Right cardiac atrium (tissue), 1 donor: Measurements from ENCODE around the genes SH3YL1 and PXDN.

DNA sequence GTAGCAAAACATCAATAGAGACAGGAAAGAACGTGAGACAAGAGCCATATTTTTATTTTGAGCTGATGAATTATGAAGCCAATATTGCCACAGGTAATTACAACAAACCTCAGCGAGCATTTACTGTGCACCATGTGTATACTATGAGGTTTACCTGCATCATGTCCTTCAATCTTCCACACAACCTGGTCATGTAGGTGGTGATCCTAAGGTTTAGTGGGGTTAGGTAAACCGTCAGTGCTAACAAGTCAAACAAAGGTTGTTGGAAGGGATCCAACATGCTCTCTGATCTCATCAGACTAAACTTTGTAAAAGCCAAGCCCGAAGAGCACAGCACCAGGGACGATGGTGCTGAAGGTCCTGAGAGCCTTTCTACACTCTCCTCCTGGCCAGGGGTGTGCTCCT is 29.5 kb downstream of the SH3YL1 start:
- PRO-cap, result no peak

- PRO-cap, result no peak
Measured at GRCh38 chr2:263523-264308, at the start of gene SH3YL1. Gene SH3YL1 (minus strand): TSS chr2:264032.

DNA sequence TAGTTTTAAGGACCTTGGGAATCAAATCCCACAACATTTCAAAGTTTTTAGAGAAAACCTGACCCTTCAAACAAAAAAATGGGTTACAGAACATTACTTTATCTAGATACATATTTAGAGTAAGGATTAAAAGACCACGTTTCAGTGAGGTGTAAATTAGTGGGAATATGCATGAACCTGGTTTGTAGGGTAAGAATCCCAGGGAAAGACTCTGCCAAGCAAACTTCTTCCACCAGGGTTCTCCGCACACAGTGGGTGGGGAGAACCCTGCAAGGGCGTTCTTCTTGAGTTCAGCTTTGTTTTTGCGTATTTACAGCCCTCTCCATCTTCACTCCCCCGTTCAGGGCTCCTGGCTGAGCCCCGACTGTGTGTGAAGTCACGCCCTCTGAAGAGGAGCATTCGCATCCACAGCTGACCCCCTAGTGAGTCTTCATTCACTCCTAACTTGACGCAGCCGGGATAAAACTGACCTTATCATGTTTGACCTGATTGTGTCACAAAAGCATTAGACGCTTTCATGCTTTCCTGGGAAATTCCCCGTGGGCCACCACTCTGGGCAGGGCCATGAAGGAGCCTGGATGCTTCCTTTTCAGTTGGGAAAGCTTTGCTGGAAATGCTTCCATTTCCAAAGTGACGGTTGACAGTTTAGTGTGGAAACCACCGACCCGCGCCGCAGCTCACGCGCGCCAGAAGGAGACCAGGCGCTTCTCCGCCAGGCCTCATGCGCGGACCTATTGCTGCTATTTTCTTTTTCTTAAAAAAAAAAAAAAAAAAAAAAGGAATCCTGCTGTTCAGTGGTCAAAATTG is 995 bp downstream of the ALKAL2 start:
- PRO-cap, result no peak

DNA sequence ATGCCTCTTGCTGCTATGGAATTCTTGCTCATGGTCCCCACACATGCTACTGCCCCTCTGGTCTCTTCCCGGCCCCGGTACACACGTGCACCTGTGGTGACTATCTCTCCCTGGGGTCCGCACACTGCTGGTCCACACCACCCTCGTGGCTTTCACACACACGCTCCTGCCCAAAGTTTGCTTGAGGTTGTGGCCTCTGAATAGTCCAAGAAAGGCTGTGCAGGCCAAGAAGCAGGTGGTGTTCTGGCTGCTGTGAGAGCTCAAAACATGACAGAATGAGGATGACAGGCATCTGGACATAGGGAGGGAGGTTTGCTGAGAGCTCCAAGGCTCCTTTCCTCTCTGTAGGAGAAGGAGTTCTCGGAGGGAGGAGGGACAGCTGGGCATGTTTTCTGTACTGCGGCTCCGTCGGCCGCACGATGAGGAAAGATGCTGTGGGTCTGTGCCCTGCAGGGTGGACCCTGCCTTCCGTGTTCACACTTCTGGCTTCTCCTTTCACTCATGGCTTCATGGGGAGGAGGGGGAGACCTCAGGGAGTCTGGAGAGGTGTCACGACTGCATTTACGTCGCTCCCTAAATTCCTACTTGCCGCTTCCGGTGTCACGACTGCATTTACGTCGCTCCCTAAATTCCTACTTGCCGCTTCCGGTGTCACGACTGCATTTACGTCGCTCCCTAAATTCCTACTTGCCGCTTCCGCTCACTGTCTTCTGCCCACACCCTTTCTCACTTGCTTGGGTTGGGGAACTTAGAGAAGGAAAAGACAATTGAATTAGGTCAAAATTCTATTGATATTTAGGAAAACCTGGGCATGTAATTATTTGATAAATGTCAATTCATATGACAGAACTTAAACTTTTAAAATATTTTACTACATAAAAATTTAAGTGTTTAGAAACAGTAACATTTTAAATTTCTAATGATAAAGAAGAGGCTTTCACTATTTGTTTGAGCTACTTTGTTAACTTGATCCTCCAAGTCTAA is 68.3 kb upstream of the ALKAL2 start:
- PRO-cap, result no peak

DNA sequence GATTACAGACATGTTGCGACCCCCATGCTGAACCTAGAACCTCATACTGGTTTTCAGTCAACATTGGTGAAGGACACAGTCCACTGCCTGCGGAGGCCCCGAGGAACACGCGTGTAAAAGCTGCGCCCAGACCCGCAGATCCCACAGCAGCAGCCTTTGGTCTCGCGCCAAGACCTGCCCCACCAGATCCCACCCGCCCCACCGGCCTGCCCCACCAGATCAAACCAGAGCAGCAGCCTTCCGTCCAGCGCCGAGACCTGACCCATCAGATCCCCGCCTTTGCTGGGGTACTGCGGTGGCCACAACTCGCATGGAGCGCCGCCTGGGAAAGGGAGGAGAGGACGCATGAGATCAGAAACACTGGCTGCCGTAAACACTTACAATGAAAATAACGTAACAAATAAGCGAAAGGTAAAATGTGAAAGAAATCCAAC is 173.6 kb downstream of the TMEM18 start:
- PRO-cap, result no peak

DNA sequence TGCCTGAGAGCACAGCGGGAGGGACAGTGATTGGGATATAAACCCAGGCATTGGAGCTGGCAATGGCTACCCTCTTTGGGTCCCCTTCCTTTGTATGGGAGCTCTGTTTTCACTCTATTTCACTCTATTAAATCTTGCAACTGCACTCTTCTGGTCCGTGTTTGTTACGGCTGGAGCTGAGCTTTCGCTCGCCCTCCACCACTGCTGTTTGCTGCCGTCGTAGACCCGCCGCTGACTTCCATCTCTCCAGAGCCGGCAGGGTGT is 84.9 kb downstream of the TMEM18 start:
- PRO-cap, result no peak

DNA sequence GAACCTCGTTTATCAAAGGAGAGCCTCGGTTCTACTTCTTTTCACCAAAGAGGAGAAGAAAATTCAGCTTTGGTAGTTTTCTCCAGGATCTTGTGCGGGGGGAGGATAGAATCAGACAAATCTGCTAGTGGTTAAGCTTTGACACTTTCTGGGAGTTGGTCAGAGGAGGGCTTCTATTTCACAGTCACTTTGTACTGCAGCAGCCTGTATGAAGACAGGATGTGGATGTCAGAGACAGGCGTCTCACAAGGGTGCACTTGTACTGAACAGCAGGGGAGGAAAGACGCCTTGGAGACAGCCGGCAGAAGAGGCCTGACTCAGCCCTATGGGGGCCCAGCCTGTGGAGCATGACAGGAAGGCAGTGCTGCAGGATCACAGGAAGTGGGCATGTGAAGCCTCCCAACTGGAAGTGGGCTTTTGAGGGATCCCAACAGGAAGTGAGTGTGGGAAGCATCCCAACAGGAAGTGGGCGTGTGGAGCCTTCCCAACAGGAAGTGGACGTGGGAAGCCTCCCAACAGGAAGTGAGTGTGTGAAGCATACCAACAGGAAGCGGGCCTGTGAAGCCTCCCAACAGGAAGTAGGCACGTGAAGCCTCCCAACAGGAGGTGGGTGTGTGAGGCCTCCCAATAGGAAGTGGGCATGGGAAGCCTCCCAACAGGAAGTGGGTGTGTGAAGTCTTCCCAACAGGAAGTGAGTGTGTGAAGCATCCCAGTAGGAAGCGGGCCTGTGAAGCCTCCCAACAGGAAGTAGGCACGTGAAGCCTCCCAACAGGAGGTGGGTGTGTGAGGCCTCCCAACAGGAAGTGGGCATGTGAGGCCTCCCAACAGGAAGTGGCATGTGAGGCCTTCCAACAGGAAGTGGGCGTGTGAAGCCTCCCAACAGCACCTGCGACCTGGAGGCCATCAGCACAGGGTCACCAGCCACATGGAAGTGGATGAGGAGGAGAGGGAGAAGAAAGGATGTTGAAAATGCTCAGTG is 212.3 kb downstream of the SNTG2 start:
- PRO-cap, result no peak

GRCh38 chr2:1541754-1542401 is 128.6 kb downstream of the TPO start:
- PRO-cap, result no peak

DNA sequence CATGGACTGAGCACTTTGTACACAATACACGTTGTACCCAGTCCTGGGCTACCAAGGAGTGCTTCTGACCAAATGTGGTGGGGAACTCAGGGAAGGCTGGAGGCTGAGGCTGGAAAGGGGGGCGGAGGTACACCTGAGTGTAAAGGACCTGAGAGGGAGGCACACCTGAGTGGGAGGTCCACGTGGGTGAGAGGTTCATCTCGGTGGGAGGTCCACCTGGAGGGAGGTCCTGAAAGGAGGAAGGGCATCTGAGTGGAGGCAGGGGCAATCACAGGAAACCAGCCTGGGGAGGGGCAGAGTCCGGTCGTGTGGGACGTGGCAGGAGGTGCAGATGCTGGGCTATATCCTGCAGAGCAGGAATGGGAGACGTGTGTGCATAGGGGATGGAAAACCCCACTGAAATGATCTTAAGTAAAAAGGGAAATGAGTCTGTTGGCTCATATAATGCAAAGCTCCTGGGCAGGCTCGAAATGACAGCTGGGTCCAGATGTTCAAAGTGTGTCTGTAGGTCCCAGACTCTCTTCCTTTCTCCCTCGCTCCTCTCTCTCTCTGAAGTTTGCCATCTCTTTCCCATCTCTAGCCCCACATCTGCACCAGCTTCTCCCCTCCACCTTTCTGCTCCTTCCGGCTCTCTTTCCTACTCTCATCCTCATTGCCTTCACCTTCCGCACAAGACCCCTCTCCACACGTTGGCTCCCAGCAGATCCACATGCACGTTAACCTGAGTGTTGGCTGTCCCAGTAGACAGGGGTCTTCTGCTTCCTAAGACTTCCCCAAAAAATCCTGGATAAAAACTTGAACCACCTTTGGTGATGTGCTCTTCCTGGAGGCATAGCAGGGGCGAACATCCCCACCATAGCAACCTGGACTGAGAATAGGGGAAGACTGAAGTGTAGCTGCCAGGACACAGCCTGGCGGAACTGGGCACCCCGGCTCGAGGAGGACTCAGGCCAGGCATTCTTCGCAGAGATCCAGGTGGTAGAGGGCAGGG is 137.6 kb downstream of the PXDN start:
- PRO-cap, result no peak

GRCh38 chr2:1675486-1676041 is 68.8 kb downstream of the PXDN start:
- PRO-cap, result no peak

GRCh38 chr2:1744142-1745075 is at the start of gene PXDN:
Gene PXDN (minus strand): TSS chr2:1744515.
- PRO-cap, result bidirectional peak, plus-strand start at chr2:1744668, minus-strand start at chr2:1744513

- PRO-cap, result no peak
Measured at GRCh38 chr2:1960065-1960464, 215.8 kb upstream of the PXDN start.

DNA sequence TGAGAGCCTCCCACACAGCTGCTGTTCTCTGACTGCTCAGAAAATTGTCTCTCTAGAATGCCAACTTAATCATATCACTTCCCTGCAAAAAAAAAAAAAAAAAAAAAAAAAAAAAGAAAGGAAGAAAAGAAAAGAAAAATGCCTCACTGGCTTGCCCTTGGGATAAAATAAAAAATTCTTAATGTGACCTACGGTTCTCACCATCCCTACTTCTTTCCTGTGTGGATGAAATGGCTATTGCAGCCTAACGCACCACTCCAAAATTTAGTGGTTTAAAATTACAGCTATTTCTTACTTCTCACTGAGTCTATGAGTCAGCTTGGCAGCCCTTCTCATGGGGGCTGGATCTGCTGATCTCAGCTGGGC is 411.8 kb upstream of the MYT1L start:
- PRO-cap, result no peak

- PRO-cap, result no peak
Measured at GRCh38 chr2:3448605-3449005, 69.1 kb downstream of the TRAPPC12 start.

GRCh38 chr2:3472293-3473265 is 46.8 kb downstream of the ADI1 start:
- PRO-cap, result no peak

- PRO-cap, result no peak
Measured at GRCh38 chr2:3545656-3546422, 12.3 kb downstream of the RNASEH1 start.

GRCh38 chr2:3694782-3695478 is 8.4 kb upstream of the DCDC2C start:
- PRO-cap, result no peak

DNA sequence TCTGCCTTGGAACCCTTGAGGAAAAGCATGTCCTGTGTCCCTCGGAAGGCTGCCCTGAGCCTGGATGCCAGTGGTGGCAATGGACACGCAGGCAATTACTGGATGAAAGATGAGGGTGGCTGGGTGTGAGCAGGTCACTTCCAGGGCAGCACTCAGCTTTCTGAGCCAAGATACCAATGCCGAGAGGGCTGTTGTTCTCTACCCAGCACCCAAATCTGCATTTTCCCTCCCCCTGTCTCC is 234.7 kb downstream of the SOX11 start:
- PRO-cap, result no peak

DNA sequence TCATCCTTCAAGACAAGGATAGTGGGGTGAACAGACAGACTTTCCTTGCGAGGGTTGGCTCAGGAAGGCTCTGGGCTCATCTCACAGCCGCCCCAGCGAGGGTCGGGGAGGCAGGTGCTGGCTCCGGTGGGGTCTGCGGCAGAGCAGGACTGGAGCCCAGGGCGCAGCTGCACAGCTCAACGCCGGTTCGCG is 382 bp upstream of the RNF144A start:
- PRO-cap, result no peak

- PRO-cap, result no peak
Measured at GRCh38 chr2:6958922-6959533, 41.8 kb downstream of the RNF144A start.